Heart left ventricle (tissue), 7 donors: ENCODE measurements around a stretch of chr9.

- PRO-cap, 6 experiments = no peak in any of the 6 experiments
- RAMPAGE, long total RNA, 2 experiments = no peak in any of the 2 experiments
- RRBS = no CpG with 5 or more reads among the region's 8 CpGs
These were observed 2.1 kb downstream of the ZBTB6 start for GRCh38 chr9:122910920-122911436.

DNA sequence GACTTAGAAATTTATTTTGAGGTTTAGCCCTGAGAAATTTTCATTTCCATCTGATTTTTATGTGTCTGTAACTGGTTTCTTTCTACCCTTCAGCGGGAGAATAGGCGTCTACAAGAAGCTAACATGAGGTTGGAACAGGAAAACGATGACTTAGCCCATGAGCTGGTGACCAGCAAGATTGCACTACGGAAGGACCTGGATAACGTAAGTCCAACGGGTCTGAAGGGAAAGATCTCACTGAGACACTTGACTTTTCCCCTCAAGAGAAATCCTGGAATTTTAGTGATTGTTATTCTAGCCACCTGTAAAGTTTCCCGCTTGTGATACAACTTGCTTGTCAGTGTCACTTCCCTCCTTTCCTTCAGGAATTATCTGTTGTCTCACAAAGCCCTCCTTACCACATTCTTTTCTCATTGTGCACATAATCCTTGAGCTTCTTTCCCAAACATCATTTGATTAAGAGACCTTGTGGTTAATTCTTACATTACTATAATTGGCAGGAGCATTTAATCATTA is 56.8 kb downstream of the GPR21 start:
- PRO-cap, 6 experiments = no peak in any of the 6 experiments
- RAMPAGE, long total RNA, 2 experiments = no peak in any of the 2 experiments
- RRBS = no CpG with 5 or more reads among the region's 7 CpGs

DNA sequence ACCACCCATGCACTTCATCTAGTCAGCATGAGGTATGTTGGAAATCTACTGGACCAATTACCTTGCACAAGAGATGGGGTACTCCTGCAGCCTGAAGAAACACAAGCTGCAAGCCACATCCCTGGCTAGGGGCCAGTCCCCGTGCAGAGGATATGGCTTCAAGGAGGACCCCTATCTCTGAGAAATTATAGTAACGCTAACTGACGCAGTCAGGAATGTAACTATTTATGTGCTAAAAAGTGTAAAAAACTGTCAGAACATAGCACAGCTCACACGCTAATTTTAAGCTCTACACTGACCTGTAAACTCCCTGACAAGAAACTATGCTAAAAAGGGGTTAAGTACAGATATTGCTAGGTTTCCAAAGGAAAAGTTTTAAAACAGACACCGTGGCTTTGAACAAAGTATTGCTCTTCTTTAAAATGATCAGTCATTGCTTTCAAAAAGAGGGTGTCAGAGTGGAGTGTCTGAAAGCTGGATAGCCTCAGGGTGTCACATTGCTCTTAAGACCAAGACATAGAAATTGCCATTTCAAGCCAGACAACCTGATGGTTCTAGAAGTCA is 89.2 kb downstream of the GPR21 start:
- PRO-cap, 6 experiments = no peak in any of the 6 experiments
- RAMPAGE, long total RNA, 2 experiments = no peak in any of the 2 experiments
- RRBS = no CpG with 5 or more reads among the region's 5 CpGs

GRCh38 chr9:123139303-123139691 is 105.8 kb downstream of the GPR21 start:
- PRO-cap, 6 experiments = no peak in any of the 6 experiments
- RAMPAGE, long total RNA, 2 experiments = no peak in any of the 2 experiments
- RRBS = no CpG with 5 or more reads among the region's 1 CpG

GRCh38 chr9:123184017-123184340 is 84.4 kb downstream of the STRBP start:
- PRO-cap, 6 experiments = no peak in any of the 6 experiments
- RAMPAGE, long total RNA, 2 experiments = no peak in any of the 2 experiments
- RRBS = no CpG with 5 or more reads among the region's 3 CpGs

DNA sequence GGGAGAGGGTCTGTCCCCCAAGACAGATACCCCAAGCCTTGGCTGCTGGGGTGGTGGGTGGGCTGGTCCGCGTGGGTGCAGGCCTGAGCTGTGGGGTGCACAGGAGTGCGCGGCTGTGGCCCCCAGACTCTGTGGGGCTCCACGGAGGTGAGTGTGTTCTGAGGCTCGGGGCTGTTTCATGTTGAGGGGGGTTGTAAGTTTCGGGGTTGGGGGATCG is 296 bp downstream of the CRB2 start:
- PRO-cap, 6 experiments = no peak in any of the 6 experiments
- RAMPAGE, long total RNA, 2 experiments = no peak in any of the 2 experiments
- RRBS = no CpG with 5 or more reads among the region's 8 CpGs

DNA sequence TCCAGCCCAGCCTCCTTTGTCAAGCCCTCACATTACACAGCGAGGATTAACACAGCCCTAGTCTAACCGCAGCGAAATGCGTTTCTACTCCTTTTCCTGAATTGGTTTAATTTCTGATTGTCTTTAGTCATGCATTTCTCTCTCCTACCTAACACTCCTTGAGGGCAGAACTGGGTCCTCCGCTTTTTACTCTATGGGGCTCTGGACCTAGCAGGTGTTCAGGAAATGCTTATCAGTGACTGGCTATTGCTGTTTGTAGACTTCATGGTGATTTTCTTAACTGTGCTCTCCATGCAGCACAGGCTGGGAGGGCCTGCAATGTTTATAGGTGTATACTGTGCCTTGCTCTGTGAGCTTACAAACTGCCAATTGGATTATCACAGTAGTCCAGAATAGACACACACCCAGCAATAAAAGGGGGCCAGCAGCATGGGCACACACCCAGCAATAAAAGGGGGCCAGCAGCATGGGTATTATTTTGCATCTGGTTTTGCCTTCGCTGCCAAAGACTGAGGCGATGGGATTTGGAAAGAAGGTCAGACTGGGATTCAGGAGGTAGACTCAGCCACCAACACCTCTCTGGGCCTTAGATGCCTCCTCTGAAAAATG is 99.9 kb downstream of the CRB2 start:
- PRO-cap, 6 experiments = no peak in any of the 6 experiments
- RAMPAGE, long total RNA, 2 experiments = no peak in any of the 2 experiments
- RRBS = no CpG with 5 or more reads among the region's 7 CpGs

DNA sequence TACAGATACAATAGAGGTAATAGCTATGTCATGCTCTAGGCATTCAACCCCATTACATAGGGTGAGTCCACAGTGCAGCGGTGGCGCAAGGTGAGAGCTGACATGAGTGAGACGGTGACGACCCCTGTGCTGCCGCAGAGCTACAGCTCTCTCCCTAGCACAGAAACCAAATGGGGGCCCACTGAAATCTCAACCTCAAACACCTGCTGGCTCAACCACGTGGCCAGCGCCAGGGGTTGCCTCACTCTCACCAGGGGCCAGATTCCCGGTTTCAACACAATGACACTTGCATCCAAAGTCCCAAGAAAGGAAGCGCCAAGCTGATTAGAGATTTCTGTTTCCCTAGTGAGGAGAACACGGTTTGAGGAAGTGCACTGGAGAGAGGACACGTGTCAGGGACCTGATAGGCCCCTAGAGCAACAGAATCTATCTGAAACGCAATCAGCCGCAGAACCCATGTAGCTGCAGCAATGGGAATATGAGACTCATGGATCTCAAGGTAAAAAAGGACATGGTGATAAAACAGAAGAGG is 114.2 kb downstream of the CRB2 start:
- PRO-cap, 6 experiments = no peak in any of the 6 experiments
- RAMPAGE, long total RNA, 2 experiments = no peak in any of the 2 experiments
- RRBS = no CpG with 5 or more reads among the region's 13 CpGs

GRCh38 chr9:123608257-123608566 is 252.2 kb downstream of the CRB2 start:
- PRO-cap, 6 experiments = no peak in any of the 6 experiments
- RAMPAGE, long total RNA, 2 experiments = no peak in any of the 2 experiments
- RRBS = no CpG with 5 or more reads among the region's 8 CpGs

- PRO-cap, 6 experiments = no peak in any of the 6 experiments
- RAMPAGE, long total RNA, 2 experiments = no peak in any of the 2 experiments
- RRBS = no CpG with 5 or more reads among the region's 9 CpGs
These were observed 250.5 kb downstream of the DENND1A start for GRCh38 chr9:123679388-123679860.

DNA sequence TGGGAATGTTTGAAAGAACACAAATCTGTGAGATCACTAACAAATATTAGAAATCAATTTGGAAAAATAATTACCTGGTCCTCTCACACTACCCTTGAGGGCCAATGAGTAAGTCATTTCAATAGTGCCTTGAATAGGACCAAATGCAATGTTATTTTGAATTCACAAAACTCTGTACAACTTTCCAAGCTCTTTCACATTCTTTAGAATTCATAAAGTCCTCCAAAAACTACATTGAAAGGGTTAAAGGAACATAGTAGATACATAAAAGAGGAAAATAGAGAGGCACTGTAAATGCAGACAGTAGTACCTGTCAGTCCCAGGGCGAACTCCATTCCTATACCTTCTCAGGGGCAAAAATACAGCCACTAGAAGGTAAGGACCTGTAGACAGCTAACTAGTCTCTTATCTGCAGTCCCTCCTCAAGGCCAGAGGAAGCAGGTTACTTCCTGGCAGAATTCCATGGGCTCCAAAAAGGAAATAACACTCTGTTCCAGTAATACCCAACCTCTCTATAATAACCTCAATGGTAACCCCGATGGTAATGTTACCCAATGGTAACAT is 113.3 kb downstream of the DENND1A start:
- PRO-cap, 6 experiments = no peak in any of the 6 experiments
- RAMPAGE, long total RNA, 2 experiments = no peak in any of the 2 experiments
- RRBS = no CpG with 5 or more reads among the region's 2 CpGs

DNA sequence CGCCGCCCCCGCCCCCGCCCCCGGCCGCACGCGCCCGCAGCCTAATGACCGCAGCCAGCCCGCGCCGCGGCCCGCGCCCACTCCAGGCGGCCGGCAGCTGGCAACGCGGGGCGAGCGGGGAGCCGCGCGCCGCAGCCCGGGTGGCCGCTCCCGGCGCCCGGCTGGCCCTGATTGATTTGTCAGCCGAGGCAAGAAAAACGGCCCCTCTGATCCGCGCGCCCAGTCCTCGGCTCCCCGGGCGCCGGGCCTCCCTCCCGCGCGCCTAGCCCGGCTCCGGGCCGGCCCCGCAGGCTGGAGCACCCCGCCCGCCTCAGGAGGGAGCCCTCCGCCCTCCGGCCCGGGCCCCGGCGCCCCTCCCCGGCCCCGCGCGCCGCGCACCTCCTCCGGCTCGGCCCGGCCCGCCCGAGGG is 11.9 kb upstream of the LHX2 start:
- PRO-cap, 6 experiments = no peak in any of the 6 experiments
- RAMPAGE, long total RNA, 2 experiments = no peak in any of the 2 experiments
- RRBS = 2% methylated on average over 37 of the region's 65 CpGs

DNA sequence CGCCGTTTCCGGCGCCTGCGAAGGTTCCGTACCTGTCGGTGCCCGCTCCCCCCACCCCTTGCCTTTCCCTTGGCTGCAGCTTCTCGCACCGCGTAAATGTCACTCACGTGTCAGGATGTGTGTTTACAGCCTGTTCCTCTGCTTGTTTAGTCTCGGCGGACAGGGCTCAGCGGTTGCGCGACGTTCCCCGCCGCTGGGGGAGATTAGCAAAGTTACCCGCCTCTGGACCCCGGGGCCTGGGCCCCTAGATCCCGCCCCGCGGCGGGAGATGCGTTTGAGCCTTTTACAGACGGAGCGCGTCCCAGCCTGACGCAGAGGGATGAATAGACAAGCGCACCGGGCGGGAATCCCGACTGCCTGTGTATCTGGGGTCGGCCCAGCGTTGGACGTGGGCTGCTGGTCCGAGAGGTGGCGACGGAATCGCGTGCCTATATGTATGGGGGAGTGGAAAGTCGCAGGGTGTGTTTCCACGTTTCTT is 2.6 kb upstream of the LHX2 start:
- PRO-cap, 6 experiments = no peak in any of the 6 experiments
- RAMPAGE, long total RNA, 2 experiments = no peak in any of the 2 experiments
- RRBS = 2% methylated on average over 8 of the region's 45 CpGs

GRCh38 chr9:124222329-124222719 is 35.4 kb upstream of the NEK6 start:
- PRO-cap, 6 experiments = no peak in any of the 6 experiments
- RAMPAGE, long total RNA, 2 experiments = no peak in any of the 2 experiments
- RRBS = no CpG with 5 or more reads among the region's 7 CpGs

DNA sequence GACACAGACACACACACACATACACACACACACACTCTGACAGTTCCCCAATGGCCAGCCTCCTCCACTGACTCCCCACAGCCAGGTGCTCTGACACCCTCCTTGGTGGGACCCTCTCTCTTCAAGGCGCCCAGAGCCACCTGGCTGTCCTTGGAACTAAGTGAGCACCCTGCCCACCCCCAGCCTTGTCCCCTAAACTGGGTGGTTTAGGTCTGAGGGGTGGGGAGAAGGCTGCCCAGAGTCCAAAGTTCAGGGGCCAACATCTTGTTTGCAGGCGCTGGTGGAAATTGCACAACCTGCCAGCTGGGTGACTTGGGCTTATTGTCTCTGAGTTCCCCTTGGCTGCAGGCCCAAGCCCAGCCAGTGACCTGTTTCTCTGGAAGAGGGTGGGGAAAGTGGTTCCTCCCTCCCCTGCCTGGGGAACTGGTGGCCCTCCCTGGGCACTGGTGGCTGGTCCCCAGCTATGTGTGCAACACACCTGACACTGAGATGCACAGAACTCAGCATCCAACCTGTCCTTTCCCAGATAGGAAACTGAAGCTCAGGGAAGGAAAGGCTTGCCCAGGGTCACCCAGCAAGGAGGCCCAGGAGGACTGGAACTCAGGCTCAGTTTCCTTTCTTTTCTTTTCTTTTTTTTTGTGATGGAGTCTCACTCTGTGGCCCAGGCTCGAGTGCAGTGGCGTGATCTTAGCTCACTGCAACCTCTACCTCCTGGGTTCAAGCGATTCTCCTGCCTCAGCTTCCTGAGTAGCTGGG is 34.3 kb upstream of the NEK6 start:
- PRO-cap, 6 experiments = no peak in any of the 6 experiments
- RAMPAGE, long total RNA, 2 experiments = no peak in any of the 2 experiments
- RRBS = no CpG with 5 or more reads among the region's 5 CpGs

- PRO-cap, 6 experiments = no peak in any of the 6 experiments
- RAMPAGE, long total RNA, 2 experiments = no peak in any of the 2 experiments
- RRBS = 7% methylated on average over 4 of the region's 17 CpGs
These were observed 33.9 kb downstream of the NEK6 start for GRCh38 chr9:124291493-124292152.

GRCh38 chr9:124297327-124298036 is 39.7 kb downstream of the NEK6 start:
- PRO-cap, 6 experiments = peak in 2 of 6 experiments; most common plus-strand start chr9:124297773 (in 2); most common minus-strand start chr9:124297602 (in 2)
- RAMPAGE, long total RNA, 2 experiments = no peak in any of the 2 experiments
- RRBS = no CpG with 5 or more reads among the region's 14 CpGs

- PRO-cap, 6 experiments = no peak in any of the 6 experiments
- RAMPAGE, long total RNA, 2 experiments = no peak in any of the 2 experiments
- RRBS = 89% methylated on average over 3 of the region's 25 CpGs
These were observed 58.4 kb downstream of the PSMB7 start for GRCh38 chr9:124356498-124357583.

DNA sequence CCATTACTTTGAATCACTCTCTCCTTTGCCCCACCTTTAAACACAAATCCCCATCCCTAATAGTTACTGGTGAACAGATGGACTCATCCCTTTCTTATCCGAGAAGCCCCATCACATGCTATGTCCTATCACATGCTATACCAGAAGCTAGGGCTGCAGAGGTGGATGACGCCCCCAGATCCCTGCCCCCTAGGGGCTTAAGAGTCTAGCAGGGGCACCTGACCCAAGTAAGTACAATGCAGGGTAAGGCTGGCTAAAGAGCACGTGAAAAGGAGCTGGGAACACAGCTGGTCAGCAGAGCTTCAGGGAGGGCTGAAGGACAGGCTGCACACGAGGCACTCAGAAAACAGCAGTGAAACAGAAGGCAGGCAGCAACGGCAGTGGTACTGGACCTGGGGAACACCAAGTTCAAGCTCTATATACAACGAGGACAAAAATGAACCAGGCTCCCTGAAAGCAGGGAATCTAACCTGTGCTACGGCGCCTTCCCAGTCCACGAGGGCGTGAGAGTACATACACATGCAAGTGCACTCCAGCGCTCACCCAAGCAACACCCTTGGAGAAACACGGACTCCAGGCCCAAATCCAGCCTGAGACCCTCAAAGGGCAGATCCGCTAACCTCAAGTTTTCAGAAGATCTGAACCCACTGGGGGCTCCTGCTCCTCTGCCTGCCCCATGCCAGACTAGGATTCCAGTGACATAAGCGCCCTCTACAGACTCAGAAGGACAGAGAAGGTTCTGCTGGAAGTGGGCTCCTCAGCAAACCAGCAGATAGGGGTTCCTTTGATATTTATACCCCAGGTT is 57.5 kb downstream of the PSMB7 start:
- PRO-cap, 6 experiments = no peak in any of the 6 experiments
- RAMPAGE, long total RNA, 2 experiments = no peak in any of the 2 experiments
- RRBS = no CpG with 5 or more reads among the region's 14 CpGs

- PRO-cap, 6 experiments = no peak in any of the 6 experiments
- RAMPAGE, long total RNA, 2 experiments = no peak in any of the 2 experiments
- RRBS = no CpG with 5 or more reads among the region's 8 CpGs
These were observed 30.8 kb downstream of the PSMB7 start for GRCh38 chr9:124384271-124385030.